ENCODE measurements around the gene ALDH3A1.

DNA sequence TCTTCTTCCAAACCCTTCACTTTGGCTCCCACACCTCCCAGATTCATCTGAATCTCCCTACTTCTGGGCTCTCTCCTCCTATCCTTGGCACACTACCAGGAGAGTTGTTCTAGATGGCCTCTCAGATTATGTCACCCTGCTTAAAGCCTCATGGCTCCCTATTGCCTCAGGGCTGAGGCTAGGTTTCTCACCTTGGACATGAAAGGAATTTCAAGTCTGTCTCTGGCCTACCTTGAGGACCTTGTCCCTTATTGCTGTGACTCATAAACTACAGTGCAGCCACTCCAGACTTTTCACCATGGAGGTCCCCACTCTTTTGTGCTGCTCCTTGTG is 964 bp upstream of the MFAP4 start:
- PRO-cap: no peak

DNA sequence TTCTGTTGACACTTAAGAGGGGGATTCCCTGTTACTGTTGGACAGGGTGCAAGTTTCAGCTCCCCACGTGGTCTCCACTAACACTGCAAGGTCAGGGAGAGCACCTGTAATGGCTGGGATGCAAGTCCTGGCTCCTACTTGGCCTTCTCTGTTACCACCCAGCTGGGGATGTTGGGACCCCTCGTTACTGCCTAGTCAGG is 10.6 kb upstream of the MFAP4 start:
- PRO-cap: unidirectional peak, plus-strand start at position 83 of the sequence

DNA sequence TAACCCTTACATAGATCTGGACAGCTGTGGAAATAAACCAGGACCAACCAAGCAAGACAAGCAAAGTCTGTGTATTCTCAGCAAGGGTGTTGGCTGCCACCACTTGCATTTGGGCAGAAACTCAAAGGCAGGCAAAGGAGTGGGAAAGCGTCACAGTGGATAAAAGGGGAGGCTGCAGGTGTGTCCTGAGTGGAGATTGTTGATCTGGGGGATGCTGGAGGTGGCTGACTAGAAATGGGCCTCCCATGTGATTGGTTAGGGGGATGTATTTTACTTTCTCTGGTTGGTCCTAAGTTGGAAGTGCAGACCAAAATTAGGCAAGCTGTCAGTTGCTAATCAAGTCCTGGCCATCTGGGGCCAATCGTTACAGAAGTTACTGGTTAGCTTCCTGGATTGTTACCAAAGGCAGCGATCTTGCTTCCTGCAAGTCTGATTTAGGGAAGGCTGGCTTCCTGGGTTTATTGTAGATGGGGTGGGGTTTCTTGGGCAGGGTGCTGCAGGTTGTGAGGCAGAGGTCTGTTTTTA is 36.6 kb downstream of the SLC47A1 start:
- PRO-cap: unidirectional peak, minus-strand start at position 353 of the sequence

DNA sequence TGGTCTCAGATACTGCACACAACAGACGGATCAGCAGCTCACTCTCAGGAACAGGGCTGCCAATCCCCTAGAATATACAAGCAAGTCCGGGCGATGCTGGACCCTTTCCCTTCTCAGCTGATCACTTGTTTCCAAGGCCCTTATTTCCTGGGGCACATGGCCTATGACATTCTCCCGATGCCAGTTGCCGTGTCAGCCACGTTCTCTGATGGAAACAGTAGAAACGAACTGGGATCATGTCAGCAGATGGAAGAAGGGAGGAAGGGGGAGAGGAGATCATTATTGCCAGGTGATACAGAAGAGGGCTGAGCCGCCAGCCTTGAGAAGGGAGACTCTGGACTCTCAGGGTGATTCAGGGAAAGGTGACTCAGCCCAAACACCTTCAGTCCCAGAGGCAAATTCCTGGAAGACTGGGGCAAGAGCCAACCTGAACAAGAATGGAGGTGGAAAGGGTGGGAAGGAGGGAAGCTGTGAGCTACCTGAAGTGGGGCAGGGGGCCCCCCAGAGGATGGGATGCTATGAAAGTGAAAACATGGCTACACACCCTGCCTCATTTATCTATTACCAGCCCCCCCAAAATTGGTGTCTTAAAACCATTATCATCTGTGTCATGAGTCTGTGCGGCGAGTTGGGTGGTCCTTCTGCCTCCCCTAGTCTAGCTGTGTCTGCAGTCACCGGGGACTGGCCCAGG is 2.9 kb upstream of the SLC47A2 start:
- PRO-cap: no peak

DNA sequence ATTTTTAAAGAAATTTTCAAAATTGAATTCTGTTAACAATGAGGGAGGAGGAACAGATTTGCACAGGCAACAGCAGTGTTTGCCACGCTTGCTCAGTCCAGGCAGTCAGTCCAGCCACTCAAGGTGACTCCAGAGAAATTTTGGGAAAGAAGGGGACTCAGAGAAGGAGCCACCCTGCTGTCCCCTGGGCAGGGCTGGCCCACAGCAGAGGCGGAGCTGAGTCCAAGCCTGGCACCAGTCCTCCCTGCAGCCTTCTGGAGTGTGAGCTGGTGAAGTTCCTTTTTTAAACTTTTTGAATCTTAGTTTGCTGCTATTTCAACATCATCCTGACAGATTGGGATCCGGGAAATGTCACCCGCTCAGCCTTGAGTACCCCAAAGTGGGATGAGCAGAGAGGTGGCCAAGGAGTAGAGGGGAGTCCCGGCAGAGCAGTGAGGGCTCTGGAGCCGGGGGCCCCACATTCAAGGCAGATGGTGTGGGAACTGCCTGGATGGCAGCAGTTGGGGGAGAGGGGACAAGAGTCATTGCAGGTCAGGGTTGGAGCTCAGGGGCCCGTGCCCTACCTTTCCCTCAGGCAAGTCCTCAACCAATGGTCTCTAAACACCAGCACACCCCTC is 14.6 kb upstream of the SLC47A2 start:
- PRO-cap: no peak

GRCh38 chr17:19736089-19736788 is 11.9 kb downstream of the ALDH3A1 start:
- PRO-cap: no peak

- PRO-cap: bidirectional peak, plus-strand start at chr17:19748665, minus-strand start at chr17:19748355
Observed at GRCh38 chr17:19747848-19748926, at the start of gene ALDH3A1. Gene ALDH3A1, minus strand, starts transcription at chr17:19748298.

DNA sequence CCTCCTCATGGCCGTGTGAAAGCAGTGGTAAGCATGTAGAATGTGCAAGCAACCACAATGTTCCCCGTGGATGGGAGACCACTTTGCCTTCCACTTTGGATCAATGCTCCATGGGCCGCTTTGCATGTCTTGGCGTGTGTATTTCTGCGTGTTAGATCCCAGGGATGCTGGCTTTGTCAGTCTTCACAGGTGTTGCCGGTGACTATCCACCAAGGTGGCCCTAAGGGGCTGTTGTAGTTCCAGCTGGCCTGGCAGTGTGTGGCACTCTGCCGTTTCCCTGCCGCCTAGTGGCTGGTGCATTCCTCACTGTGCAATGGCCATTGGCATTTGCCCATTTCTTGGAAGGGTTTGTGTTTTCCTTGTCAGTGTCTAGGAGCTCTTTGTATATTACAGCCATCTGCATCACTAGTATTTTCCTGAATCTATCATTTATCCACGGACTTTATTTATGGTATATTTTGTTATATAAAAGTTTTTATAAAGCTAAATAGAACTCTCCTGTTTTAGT is 5.7 kb upstream of the ALDH3A1 start:
- PRO-cap: no peak

DNA sequence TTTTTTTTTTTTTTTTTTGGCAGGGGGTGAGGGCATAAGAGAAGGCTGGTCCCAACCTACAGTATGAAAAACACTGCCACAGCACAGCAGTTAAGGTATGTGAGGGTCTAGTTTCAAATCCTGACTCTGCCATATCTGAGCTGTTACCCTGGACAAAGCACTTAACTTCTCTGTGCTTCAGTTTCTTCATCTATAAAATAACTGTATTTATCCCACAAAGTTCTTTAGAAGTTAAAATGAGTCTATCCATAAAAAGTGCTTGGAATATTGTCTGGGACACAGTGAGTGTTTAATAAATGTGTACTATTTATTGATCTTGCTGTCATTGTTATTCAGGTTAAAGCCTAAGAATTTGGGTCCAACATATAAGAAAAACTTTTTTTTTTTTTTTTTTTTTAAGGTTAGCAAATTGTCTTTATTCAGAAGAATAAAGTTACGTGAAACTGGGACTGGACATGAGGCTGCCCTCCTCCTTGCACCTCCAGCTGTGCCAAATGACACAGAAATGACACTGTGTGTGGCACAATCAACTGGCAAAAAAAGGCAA is 31.3 kb downstream of the AKAP10 start:
- PRO-cap: no peak

DNA sequence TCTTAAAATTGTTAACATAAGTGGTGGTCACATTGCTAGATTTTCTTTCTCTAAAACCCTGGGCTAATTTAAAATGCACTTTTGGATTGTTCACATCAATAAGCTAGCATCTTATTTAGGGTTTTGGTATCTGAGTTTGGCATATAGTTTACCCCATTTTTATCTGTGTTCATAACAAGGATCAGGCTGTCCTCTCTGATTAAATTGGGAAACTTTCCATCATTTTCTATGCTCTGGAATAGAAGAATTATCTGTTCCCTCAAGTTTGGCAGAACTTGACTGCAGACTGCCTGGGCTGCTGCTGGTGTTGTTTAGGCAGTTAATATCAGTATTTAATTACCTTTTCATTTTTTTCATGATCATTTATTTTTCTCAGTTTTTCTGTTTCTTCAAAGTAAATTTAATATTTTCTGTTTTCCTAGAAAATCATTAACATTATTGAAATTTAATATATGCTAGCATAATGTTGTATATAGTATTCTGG is 1.8 kb downstream of the SPECC1 start:
- PRO-cap: no peak

DNA sequence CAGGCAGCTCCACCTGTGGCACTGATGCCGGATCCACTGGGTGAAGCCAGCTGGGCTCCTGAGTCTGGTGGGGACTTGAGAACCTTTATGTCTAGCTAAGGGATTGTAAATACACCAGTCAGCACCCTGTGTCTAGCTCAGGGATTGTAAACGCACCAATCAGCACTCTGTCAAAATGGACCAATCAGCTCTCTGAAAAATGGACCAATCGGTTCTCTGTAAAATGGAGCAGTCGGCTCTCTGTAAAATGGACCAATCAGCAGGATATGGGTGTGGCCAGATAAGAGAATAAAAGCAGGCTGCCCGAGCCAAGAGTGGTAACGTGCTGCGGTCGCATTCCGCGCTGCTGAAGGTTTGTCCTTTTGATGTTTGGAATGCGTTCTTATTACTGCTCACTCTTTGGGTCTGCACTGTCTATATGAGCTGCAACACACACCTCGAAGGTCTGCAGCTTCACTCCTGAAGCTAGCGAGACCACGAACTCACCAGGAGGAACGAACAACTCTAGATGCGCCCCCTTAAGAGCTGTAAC is 7.7 kb downstream of the SPECC1 start:
- PRO-cap: no peak

DNA sequence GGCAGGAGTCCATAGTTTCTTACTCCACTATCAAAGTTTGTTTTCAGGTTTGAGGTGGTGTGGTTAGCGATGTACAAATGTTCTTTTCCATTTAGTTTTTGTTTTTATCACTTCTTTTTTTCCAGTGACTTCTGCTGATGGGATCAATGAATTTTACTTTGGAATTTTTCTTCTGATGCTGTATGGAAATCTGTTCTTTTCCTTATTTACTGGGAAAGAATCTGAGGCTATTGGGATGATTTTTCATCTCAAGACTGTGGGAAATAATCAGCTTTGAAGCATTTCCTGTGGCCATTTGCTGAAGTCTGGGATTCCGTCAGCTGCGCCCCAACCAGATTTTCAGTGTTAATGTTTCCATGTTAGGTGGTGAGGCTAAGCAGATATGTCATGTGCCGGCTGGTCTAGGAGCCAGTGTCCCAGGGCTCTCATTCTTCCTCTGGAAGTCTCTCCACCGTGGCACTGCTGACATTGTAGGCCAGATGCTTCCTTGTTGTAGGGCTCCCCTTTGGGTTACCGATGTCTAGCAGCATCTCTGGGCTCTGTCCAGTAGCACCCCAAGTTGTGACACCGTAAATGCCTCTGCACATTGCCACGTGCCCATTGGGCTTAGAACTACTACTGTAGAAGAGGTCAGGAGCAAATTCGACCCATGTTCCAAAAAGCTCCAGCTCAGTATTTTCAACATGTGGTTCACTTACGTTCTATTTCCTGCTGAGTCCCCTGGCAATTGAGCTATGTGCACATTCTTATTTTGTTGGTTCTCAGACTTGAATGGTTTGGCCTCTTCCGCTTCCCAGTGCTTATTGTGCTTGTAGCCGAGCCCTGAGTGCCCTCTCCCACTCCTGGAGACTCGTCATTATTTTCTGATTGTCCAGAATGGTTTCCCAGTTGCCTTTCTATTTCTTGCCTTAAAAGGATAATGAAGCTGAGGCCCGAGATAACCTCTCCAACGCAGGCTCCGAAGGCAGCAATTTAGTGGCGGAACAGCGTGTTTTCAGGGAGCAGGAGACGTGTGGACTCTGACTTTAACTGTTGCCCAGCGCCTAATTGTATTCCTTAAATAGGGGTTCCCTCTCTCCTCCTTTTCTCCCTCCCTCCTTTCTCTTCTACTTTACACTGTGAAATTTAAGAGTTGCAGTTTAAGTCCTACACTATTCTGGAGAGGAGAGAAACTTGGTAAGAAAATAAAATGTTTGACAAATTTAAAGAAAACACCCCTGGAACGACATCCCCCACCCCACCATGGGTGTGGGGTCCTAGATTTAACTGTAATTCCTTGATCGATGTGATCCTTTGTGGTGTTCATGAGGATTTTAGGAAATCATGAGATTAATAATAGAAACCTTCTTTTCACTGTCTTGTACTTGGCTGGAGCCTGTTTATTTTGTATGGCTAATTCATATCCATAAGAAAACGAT is 82.3 kb downstream of the SPECC1 start:
- PRO-cap: unidirectional peak, plus-strand start at position 428 of the sequence

DNA sequence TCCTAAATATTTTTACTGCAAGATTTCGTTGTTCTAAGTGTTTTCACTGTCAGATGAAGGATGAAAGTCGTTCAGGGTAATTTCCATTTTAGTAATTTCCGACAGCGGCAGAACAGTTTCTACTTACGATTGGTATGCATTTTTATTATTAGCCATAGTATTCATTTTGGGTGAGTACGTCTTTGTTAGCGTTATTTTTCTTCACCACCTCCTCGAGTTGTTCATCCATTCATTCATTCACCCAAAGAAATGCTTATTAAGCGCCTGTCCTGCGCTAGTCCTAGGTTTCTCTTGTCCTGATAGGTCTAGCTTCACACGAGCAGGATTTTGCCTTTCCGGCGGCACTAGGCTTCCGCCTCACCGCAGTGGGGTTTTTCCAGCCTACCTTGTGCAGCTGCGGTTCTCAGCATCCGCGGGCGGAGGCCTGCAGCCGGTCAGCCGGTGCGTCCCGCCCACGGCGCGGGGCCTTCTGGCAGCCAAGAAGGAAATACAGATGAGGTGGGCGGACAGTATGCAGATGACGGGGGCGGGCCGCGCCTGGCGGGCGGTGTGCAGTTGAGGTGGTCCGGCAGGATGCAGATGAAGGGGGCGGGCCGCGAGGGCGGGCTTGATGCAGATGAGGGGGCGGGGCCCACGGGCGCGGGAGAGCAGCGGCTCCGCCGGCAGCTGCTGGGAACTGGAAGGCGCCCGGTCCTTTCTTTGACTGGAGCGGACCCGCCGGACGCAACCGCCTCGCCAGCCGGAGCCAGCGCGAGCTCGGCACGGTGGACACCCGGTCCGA is 146.4 kb downstream of the SPECC1 start:
- PRO-cap: bidirectional peak, plus-strand start at position 702 of the sequence, minus-strand start at position 388 of the sequence

- PRO-cap: bidirectional peak, plus-strand start at chr17:20157122, minus-strand start at chr17:20156982; unidirectional peak, minus-strand start at chr17:20157176
Observed at GRCh38 chr17:20157029-20157238, 147.8 kb downstream of the SPECC1 start.

DNA sequence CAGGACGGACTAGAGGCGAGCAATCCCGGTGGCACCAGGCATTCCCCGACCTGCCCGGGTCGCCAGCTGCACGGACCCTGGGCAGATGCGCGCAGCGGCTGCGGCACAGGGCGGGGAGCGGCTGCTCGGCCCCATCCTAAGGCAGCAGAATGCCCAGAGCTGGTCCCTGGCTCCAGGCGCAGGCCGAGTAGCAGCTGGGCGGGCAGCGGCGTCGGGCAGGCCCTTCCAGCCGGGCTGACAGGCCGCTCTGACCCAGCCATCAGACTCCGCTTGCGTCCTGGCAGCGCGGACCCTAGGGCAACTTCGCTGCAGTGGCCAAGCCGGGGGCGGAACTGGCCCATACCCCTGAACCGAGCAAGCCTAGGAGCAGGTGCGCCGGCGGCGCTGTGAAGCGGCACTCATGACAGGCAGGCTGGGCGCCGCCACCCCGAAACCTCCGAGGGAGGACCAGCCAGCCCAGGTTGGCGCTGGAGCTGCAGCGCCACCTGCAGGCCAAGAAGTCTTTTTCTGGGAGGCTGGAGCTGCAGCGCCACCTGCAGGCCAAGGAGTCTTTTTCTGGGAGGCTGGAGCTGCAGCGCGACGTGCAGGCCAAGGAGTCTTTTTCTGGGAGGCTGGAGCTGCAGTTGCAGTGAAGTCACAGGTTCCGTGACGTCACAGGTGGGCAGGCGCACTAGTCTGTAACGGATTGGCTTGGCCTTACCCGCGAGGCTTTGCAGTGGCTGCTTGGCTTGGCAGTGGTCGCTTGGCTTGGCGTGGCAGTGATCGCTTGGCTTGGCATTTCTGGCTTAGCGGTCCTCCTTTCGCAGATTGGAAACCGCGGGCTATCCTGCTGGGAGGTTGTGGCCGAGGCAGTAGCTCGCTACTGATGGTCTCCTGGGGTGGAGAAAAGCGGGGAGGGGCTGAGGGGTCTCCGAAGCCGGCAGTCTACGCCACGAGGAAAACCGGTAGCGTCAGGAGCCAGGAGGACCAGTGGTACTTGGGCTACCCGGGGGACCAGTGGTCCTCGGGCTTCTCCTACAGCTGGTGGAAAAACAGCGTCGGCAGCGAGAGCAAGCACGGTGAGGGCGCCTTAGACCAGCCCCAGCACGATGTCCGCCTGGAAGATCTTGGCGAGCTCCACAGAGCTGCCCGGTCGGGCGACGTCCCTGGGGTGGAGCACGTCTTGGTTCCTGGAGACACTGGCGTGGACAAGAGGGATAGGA is 146.5 kb downstream of the LGALS9B start:
- PRO-cap: no peak

GRCh38 chr17:20632965-20633716 is 53.6 kb downstream of the CDRT15L2 start:
- PRO-cap: no peak

GRCh38 chr17:20851714-20852014 is 191.1 kb downstream of the USP22 start:
- PRO-cap: unidirectional peak, plus-strand start at chr17:20851920

GRCh38 chr17:21033019-21033997 is 9.5 kb downstream of the USP22 start:
- PRO-cap: no peak

- PRO-cap: no peak
Observed at GRCh38 chr17:21040006-21040550, 2.7 kb downstream of the USP22 start.

- PRO-cap: no peak
Observed at GRCh38 chr17:21043865-21044478, 1.2 kb upstream of the USP22 start.